WTC11 (cell line): ENCODE measurements around the gene H3C8.

- PRO-cap, result no peak
Observed at GRCh38 chr6:25218126-25218854, 60.9 kb upstream of the CARMIL1 start.

- PRO-cap, result no peak
Observed at GRCh38 chr6:25266386-25266855, 12.8 kb upstream of the CARMIL1 start.

- PRO-cap, result no peak
Observed at GRCh38 chr6:25275253-25275802, 3.8 kb upstream of the CARMIL1 start.

DNA sequence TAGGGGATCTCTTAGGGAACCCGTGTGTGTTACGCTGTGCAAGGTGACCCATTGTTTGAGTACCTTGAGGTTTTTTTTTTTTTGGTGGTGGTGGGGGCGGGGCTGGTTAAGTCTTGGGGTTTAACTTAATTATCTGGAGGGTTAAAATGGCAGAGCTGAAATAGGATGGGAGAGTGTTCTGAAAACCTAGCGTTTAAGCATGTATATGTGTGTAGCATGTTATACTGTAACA is 1.3 kb downstream of the CARMIL1 start:
- PRO-cap, result unidirectional peak, minus-strand start at position 57 of the sequence

DNA sequence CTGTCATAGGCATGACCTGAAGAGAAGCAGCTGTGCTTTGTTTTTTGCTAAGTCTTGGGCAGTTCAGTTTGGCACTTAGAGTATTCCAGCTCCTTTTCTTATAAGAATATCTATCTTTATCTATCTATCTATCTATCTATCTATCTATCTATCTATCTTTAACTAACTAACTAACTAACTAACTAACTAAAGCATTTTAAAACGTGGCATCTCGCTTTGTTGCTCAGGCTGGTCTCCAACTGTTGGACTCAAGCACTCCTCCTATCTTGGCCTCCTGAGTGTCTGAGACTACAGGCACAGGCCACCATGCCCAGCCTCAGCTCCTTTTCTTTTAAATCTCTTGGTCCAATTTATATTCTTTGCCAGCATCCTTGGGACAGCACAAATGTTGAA is 17.6 kb downstream of the CARMIL1 start:
- PRO-cap, result no peak

DNA sequence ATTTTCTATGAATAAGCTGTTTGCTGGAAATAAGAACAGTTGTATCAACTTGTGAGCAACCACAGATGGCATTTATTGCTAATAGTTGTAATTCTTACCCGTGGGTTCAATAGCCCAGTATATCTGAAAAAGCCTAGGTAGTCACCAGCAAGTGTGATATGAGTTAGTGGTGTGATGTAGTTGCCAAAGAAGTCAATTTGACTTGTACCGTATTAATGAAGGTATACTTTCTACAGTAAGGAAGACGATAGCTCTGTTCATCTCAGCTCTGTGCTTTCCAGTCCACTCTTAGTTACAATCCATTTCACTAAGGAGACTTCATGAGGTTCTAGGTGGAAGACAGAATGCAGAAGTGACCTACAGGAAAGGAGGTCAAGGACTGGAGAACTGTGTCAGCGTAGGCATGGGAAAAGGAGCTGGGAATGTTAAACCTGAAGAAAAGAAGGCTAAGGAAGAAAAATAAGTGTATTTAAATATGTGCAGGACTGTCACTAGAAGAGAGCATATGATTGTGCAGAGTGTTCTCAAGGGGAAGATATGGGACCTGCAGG is 117.0 kb upstream of the SCGN start:
- PRO-cap, result no peak

GRCh38 chr6:25622562-25623046 is 29.4 kb upstream of the SCGN start:
- PRO-cap, result no peak

DNA sequence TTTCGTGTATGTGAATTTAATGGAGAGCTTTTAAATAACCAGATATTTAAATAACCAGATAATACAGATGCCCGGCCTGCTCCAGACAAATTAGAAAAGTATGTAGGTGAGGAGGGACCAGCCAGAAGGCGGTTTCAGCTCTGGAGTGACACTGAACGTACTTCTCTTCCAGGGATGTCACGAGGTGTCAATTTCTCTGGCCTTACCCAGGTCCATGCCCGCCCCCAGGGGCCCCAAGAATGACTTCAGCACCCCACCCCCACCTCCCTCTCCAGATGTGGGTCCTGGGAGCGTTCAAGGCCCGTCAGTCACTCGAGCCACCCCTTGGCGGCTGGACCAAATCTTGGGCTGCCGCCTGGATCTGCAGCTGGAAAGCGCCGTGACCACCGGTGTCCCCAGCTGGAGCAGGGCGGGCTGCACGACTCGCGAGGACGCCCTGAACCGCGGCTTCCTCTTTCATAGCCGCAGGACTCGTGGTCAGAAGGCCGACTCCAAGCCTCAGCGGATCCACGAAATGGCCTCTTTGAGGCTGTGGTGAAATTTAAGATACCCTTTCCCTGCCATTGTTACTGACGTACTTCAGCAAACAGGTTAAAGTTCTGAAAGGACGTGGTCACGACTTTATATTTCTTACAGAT is 25.8 kb downstream of the H1-1 start:
- PRO-cap, result bidirectional peak, plus-strand start at position 307 of the sequence, minus-strand start at position 335 of the sequence

- PRO-cap, result no peak
Observed at GRCh38 chr6:25993101-25993323, 24.6 kb downstream of the H1-1 start.

DNA sequence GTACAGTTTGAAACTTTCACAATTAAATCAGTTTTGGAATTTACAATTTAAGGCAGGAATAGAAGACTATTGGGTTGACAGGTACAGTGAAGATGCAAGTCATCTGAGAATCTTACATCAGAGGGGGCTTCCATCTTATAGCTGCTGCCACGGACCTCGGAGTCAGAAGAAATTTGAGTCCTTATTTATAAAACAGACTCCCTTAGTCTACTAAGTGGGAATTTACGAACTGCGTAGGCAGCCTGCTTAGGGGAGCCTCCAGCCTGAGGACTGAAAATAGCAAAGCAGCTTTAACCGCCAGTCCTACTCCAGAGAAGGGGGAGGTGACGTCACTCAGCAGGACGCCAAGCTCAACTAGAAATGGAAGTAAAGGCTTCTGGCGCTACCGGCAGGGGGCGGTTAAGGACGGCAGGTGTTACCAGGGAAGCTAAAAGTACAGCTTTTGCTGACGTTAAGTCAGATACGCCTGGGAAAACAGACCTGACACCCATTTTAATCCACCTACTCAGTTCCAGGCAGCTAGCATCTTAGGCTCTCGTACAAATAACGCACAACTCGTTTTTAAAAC is 939 bp downstream of the H4C2 start:
- PRO-cap, result bidirectional peak, plus-strand start at position 459 of the sequence, minus-strand start at position 272 of the sequence

DNA sequence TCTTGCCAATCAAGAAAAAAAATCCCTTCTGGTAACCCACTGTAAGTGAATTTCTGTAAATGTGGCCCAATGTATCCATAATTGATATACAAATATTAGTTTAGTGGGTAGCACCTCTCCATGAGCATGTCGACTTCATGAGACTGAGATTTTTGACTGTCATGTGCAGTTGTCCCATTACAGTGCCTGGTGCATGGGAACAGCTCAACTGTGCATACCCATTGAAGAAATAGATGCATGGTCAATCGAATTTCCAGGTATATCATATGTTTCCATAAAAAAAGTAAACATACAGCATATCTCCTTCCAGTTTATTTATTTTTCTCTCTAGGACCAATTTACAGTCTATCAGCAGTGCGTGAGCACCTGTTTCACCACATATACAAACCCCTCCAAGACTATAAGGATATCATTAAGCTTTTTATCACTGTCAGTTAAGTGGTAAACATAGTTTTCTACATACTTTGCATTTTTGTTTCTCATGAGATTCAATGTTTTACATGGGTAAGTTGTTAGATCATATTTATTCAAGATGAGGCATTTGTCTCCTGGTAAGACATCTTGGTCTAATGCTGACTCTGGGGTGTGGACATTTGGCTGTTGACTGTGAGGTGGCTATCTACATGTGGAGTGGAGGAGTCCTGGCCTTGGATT is 5.1 kb upstream of the H1-6 start:
- PRO-cap, result no peak

GRCh38 chr6:26122766-26122889 is 1.1 kb downstream of the H2BC4 start:
- PRO-cap, result no peak

- PRO-cap, result no peak
Observed at GRCh38 chr6:26163635-26164184, 5.8 kb downstream of the H2BC5 start.

- PRO-cap, result no peak
Observed at GRCh38 chr6:26207672-26208051, 3.3 kb downstream of the H4C5 start.

GRCh38 chr6:26233593-26234478 is 951 bp downstream of the H1-3 start:
- PRO-cap, result bidirectional peak, plus-strand start at chr6:26233758, minus-strand start at chr6:26233450; bidirectional peak, plus-strand start at chr6:26234117, minus-strand start at chr6:26234045

DNA sequence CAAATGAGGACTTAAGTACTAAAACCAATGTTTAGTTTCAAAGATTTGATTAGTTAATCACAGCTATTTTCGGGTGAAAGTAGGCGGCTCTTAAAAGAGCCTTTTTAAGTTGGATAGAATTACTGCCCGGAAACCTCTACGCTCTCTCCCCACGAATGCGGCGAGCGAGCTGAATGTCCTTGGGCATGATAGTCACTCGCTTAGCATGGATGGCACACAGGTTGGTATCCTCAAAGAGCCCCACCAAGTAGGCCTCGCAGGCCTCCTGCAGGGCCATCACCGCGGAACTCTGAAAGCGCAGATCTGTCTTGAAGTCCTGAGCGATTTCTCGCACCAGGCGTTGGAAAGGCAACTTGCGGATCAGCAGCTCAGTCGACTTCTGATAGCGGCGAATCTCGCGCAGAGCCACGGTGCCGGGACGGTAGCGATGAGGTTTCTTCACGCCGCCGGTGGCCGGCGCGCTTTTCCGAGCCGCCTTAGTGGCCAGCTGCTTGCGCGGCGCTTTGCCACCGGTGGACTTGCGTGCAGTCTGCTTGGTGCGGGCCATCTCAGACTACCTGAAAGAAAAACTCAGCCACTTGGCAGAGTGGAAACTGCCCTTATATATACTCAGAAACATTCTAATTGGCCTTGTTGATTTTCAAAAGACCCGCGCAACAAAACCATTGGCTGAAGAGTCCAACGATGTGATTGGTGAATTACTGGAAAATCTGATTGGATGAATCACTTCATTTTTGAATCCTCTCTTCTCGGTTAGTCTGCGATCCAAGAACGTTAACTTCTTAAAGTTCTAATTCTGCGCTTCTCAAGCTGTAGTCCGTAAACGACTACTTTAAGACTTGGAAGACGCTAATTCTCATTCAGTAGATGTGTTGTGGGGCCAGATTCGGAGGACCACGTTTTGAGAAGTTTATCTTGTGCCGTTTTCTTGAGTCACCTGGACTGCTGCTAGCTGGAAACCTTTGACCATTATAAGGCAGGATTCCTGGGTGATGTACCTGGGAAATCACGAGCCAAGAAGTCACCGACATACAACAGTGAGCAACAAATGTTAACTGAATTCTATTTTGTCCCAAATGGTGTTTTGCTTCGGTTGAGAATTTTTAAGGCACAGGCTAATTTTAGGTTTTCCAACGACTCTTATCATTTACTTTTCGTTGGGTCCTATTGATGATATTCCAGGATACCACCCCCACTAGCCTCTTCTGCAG is at the start of gene H3C8:
TSS of gene H3C8 (minus strand) at position 576 of the 1,211 bp plus-strand sequence.
- PRO-cap, result bidirectional peak, plus-strand start at position 371 of the sequence, minus-strand start at position 381 of the sequence; bidirectional peak, plus-strand start at position 785 of the sequence, minus-strand start at position 575 of the sequence; bidirectional peak, plus-strand start at position 969 of the sequence, minus-strand start at position 947 of the sequence

DNA sequence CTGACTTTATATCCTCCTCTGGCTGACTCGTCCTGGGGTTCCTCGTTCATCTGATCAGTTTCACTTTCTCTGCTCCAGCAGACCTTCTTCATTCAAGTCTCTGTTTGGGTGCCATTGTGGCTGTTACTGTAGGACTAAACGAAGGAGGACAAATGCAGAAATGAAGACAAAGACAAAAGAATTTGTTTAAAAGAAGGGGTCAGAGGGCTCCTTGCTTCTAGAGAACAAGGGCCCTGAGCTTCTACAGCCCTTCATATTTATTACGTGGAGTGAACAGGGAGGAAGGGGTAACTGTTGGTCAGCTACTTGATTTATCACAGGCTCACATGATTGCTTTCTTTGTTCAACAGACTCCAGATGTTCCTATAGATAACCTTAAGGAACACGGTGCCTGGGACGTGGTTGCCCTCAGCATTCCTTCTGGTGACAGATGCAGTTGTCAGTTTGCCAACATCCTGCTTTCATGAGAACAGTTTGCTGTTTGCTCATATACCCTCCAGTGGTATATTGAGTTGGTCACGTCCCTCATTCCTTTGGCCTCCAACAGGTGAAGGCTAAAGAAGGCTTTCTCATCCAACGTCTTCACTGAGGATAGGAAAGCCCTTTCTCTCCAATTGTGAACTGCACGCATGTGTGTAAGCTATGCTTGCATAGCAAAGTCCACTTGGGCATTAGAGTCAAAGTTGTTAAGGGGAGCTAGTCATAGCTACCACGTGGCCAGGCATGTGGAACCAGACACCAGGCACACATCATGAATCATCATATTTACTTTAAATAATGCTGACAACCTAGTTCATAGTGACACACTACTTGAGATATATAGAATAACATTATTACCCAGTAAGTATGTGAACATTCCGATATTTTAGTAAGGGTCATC is 10.6 kb upstream of the H4C8 start:
- PRO-cap, result no peak

DNA sequence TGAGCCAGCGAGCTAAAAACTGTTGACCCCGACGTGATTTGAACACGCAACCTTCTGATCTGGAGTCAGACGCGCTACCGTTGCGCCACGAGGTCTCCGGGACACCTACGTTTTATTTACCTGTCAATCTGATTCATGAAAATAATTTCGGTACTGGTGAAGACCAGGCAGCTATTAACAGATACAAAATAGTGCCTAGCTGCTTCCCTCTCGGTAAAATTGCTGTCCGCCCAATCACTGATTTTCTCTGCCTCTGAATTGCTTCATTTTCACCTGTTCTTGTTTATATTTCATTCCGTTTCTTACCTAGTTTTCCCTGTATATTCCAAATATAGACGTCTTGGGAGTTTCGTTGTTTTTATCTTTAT is 33.6 kb upstream of the BTN3A2 start:
- PRO-cap, result unidirectional peak, minus-strand start at position 103 of the sequence

- PRO-cap, result no peak
Observed at GRCh38 chr6:26409150-26409992, 7.3 kb downstream of the BTN3A1 start.

DNA sequence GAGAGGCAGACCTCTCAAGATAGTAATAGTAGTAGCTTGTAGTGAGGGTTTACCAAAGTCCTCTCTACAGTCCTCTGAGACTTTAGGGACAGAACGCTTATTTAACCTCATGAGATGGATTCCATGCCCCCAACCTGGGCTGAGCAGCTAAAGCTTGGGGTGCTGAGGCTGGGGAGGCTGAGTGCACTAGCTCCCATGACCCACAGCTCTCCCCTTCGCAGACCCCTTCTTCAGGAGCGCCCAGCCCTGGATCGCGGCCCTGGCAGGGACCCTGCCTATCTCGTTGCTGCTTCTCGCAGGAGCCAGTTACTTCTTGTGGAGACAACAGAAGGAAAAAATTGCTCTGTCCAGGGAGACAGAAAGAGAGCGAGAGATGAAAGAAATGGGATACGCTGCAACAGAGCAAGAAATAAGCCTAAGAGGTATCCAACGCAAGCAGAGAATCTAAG is 7.7 kb downstream of the BTN3A3 start:
- PRO-cap, result no peak